H7 (cell line): ENCODE measurements around the gene FERD3L.

- RAMPAGE, long total RNA = no peak
Measured at GRCh38 chr7:18584806-18585780, 89.5 kb downstream of the HDAC9 start.

- RAMPAGE, long total RNA = no peak
Measured at GRCh38 chr7:18638590-18638884, 143.0 kb downstream of the HDAC9 start.

DNA sequence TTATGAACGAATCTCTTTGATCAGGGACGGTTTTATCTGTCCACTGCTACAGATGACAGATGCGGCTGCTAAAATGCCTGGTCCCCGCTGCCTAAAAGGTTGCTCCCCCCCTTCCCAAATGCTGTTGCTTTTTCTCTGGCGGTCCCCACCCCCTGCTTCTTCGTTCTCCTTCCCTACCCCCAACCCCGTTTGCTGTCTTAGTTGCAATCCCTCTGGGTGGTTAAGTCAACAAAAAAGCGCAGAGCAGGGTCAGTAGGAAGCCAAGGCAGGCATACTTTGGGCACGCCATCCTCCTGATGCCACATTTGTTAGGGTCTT, 9.4 kb downstream of the TWIST1 start:
- RAMPAGE, long total RNA = no peak

DNA sequence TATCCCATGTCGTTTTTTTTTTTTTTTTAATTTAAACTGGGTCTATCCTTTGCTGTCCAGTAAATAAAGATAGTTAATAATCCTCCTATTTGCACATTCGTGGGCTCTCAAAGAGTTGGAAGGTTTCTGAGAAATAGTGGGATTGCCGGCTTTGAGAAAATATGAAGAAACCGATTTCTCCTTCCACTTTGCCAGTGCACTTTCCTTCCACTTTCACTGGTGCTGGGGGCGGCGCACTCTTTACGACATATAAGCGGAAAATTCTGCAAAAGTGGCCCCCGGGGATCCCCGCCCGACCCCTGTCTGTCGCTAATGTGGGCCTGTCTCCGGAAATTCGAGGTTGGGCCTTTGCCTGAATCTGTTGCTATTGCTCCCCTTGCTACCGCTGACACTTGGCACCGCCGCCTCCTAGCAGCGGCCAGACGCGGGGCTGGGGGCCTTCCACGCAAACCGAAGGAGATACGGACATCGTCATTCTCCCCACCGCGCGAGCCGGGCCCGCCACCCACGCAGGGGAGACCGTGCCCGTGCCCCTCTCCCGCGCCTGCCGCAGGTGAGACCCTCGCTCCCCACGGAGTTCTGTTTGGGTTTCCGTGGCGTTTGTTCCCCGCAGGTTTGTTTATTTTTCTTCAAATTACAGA, 5.2 kb downstream of the TWIST1 start:
- RAMPAGE, long total RNA = no peak

DNA sequence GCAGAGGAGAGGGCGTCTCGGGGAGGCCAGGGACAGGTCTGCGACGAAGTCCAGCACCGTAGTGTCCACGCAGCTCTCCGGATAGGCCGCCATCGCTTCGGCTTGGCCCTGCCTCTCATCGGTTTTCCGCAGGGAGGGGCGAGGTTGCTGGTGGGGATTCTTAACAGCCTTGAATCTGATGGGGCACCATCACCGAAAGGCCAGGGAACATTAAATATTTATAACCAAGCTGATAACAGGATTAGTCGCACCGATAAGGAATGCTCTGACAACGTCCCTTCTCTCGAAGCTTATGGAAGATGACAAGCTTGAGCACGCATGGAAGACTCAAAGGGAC, at the start of gene FERD3L:
Gene FERD3L, minus strand, starts transcription at position 152 of the 337 bp plus-strand sequence.
- RAMPAGE, long total RNA = no peak

DNA sequence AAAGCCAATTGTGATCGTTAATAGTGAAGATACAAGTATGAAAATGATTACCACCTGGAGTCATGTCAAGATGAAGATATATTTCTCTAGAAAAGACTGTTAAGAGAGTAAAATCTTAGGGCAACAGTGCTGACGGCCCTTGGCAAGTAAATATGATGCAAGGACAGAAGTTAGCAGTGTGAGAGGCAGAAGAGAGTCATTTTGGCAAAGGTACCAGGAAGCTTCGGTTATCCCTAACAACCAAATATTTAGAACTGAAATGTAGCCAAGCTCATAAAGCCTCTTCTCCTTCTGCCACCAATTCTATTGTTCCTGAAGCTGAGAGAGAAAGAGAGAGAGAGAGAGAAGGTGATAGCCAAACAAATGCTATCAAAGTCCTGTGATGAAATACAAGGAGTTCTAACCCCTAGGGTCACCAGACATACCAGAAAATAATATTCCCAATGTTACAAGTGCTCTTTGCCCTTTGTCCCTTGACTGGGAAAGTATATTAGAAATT, 109.6 kb downstream of the MACC1 start:
- RAMPAGE, long total RNA = no peak

GRCh38 chr7:20152882-20153352, 64.3 kb downstream of the MACC1 start:
- RAMPAGE, long total RNA = no peak

GRCh38 chr7:20238691-20239151, 21.5 kb upstream of the MACC1 start:
- RAMPAGE, long total RNA = no peak

- RAMPAGE, long total RNA = no peak
Measured at GRCh38 chr7:20301611-20301980, 29.1 kb upstream of the ITGB8 start.

GRCh38 chr7:20340008-20340590, 9.4 kb downstream of the ITGB8 start:
- RAMPAGE, long total RNA = no peak

GRCh38 chr7:20420143-20420707, 89.5 kb downstream of the ITGB8 start:
- RAMPAGE, long total RNA = no peak

DNA sequence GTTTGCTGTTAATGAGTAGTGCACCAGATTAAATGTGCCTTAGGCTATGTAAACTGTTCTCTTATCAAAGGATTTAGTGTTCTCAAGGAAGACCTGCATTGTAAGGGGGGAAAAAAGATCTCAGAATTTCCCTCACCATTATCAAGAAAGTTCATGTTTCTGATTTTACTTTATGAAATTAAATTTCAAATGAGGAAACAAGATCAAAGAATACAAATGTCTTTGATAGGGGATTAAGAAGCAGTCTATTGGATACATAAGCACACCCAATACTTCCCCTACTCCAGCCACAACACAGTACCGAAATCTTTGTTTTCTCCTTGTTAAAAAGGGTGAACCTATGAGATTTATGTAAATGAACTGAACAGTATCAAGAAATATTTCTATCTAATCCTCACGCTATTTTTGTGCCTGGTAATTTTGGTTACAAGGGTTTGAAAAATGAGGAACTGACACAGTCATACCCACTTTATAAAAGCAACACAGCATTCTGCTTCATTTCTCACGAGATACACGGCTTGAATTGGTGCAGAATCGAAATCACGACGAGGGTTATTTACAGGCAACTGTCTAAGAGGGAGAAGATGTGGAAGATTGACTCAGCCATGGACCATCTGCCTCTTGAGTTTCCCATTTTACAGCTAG, 107.8 kb downstream of the ITGB8 start:
- RAMPAGE, long total RNA = no peak

DNA sequence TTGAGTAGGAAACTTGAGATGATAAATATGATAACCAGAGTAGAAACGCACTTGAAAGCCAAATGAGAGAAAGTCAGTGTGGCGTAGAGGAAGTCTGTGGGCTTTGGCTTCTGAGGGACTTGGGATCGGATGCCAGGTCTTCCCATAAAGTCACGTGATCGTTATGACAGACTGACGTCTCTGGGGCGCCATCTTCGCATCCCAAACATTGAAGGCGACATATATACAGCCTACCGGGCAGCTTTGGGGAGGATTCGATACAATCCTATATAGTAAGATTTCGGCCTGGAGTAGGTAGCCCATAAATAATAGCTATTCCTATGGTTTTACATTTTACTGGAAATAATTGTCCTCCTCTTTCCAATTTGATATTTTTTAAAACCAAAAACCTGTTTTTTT, 16.4 kb upstream of the ABCB5 start:
- RAMPAGE, long total RNA = no peak

DNA sequence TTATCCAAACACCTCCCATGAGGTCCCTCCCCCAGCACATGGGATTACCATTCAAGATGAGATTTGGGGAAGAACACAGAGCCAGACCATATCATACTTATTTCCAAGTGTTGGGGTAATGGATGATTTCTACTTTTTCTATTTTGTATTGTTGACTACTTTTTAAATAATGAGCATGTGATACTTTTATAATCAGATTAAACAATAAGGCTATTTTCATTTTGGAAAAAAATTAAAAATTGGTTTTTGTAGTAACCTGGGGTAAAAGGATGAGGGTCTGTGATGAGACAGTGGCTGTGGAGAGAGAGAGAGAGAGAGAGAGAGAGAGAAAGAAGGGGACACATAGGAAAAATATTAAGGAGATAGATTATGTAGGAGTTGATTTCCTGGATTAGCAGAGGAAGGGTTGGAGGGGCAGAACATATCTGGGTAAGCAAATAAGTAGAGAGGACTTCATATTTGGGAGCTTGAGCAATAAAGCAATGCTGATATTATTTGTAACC, 301.3 kb upstream of the SP8 start:
- RAMPAGE, long total RNA = no peak

DNA sequence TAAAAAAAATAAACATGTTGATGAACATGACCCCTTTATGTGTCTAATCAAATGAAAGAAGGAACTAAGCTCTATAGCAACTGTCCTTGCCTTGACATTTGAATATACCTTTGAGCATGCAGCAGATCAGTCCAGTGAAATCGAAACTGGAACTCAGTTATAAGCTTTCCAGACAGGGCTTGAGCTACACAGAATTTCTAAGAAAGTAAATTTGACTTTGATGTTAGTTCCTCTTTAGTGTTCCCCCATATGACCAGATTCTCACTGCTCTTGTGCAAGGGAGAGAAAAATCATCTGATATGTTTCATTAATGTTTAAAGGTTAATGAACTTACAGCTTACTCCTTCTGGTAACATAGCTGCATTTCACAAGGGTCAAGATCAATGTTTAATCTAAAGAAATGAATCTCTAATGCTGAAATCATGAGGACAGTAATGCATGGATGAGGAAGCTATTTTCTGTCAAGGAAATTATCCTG, 74.9 kb upstream of the SP4 start:
- RAMPAGE, long total RNA = no peak

DNA sequence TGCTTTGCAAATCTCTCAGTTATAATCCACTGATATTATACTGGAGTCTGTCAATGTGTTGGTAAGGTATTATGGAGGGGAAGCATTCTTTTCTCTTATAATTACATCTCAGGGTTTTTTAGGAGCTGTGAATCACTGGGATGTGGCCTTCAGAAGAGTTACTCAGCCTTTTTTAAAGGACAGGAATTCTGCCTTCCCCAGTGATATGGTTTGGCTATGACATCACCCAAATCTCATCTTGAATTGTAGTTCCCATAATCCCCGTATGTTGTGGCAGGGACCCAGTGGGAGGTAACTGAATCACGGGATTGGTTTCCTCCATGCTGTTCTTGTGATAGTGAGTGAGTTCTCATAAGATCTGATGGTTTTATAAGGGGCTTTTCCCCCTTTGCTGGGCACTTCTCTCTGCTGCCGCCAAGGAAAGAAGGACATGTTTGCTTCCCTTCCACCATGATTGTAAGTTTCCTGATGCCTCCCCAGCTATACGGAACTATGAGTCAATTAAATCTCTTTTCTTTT, 94.8 kb downstream of the CDCA7L start:
- RAMPAGE, long total RNA = no peak

DNA sequence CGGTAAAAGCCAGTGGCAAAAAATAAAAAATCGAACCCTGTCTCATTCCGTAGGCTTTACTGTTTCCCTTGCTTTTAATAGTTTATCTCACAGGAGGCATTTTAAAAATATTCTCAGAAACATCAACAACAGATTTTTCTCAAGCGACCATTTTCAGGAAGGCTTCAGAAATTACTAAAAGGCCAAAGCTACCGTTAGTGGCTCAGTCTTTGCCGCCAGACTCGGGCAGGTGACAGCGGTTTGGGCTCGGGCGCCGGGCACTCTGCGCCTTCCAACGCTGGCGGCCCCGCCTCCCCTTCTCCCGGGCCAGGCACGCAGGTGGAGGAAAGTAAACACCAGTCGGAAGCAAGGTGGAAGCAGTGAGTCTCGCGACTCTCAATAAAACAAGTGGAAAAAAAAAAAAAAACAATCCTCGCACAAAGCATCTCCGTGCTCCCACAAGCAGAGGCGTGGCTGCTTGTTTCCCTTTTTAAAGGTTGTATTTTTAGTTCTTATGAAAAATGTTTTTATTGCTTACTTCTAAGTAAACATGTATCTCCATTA, 1.1 kb downstream of the CDCA7L start:
- RAMPAGE, long total RNA = no peak

GRCh38 chr7:22082427-22083820, 137.2 kb upstream of the CDCA7L start:
- RAMPAGE, long total RNA = no peak

DNA sequence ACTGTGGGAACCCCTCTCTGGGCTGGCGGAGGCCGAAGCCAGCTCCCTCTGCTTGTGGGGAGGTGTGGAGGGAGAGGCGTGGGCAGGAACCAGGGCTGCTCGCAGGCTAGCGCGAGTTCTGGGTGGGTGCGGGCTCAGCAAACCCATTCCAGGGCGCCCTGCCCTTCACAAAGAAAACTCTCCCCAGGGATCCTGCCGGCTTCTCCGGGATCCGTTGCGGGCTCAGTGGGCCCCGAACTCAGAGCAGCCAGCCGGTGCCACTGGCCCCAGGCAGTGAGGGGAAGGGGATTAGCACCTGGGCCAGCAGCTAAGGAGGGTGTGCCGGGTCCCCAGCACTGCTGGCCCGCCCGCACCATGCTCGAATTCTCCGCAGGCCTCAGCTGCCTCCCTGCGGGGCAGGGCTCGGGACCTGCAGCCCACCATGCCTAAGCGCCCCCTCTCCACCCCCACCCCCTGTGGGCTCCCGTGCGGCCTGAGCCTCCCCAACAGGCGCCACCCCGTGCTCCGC, 144.6 kb upstream of the CDCA7L start:
- RAMPAGE, long total RNA = no peak

GRCh38 chr7:22217071-22217605, 139.8 kb downstream of the RAPGEF5 start:
- RAMPAGE, long total RNA = no peak